Left ventricle myocardium (tissue), 1 donor: ENCODE data around the genes SPACA5, SSX5 and SSX4.

- PRO-cap: no peak
Observed at GRCh38 chrX:47200352-47201045, 6.9 kb downstream of the UBA1 start.

- PRO-cap: no peak
Observed at GRCh38 chrX:47210612-47211260, 7.7 kb upstream of the CDK16 start.

- PRO-cap: no peak
Observed at GRCh38 chrX:47212690-47213305, 5.7 kb upstream of the CDK16 start.

GRCh38 chrX:47224525-47225249, 6.2 kb downstream of the CDK16 start:
- PRO-cap: no peak

DNA sequence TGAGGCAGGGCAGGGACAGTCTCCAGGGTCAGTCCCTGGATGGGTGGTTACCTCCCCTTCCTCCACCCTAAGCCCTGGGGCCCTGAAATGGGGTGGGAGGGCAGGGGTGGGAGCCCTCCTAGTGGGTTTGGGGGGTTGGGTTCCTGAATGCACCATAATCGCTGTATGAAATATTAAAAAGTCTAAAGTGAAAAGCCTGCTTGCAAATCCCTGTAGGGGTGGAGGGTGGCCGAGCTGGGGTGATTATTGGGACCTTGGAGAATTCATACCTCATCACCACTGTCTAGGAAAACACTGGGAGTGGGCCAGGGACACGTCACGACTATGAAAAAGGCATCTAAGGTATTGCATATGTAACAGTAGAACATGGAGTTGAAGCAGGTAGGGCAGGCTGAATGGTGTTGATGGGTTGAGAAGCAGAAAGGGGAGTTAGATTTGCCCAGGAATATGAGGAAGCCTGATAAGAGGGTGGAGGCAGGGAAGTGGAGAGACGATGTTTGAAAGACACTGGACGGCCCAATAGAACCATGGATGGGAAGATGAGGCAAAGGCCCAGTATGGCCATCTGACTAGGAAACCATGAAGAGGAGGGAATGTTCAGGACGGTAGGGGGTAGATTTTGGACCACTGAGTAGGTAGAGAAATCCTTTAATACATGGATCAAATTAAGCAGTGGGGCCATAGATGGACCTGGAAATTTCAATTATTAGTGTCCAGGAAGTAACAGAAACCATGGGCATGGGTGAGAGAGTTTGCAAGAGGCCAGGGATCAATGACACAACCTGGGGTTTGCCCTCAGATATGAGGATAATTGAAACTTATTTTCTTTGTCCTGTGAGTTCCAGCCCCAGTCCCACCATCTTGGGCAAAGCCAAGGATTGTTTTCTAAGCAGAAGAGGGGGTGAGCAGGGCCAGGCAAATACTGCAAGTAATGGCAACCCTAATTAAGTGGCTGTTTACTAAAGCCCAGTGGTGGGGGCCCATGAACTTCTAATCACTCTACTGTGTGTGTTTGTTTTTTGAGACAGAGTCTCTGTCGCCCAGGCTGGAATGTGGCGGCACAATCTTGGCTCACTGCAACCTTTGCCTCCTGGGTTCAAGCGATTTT, 2.7 kb upstream of the USP11 start:
- PRO-cap: no peak

DNA sequence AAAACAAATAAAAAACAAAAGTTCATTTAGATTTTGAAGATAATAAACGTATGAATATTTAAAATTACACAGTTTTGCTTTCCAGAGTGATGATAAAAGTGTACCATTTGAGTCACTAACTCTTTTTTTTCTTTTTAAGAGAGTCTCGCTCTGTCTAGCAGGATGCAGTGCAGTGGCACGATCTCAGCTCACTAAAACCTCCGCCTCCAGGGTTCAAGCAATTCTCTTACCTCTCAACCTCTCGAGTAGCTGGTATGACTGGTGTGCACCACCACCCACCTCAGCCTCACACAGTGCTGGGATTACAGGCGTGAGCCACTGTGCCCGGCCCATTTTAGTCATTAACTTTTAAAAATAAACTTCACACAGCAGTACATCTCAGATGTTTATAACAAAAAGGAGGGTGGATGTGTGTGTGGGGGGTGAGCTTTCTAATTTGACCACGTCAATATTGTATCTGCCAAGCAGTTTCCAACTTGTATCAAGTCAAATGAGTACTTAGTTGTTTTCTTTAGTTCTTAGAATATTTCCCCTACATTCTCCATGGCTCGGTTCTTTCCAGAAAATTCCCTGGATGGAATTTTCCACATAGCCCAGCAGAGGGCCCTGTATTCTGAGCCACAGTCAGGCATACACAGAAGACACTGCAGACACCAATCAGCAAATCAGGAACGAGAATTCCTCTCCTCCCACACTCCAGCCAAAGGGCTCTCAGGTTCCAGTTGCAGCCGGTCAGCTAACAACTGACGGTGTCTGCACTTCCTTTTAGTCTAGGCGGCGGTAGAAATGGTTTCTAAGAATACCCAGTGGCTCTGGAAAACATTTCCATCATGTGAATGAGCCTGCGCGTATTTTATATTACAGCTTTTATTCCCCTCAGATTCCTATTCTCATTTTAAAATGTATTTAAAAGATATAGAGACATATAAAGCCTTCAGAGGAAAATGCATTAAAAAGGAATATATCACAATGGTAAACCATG, 20.1 kb upstream of the ARAF start:
- PRO-cap: unidirectional peak, plus-strand start at position 721 of the sequence; unidirectional peak, plus-strand start at position 768 of the sequence

- PRO-cap: bidirectional peak, plus-strand start at chrX:47556356, minus-strand start at chrX:47556170
Observed at GRCh38 chrX:47555783-47556934, 4.8 kb upstream of the ARAF start.

DNA sequence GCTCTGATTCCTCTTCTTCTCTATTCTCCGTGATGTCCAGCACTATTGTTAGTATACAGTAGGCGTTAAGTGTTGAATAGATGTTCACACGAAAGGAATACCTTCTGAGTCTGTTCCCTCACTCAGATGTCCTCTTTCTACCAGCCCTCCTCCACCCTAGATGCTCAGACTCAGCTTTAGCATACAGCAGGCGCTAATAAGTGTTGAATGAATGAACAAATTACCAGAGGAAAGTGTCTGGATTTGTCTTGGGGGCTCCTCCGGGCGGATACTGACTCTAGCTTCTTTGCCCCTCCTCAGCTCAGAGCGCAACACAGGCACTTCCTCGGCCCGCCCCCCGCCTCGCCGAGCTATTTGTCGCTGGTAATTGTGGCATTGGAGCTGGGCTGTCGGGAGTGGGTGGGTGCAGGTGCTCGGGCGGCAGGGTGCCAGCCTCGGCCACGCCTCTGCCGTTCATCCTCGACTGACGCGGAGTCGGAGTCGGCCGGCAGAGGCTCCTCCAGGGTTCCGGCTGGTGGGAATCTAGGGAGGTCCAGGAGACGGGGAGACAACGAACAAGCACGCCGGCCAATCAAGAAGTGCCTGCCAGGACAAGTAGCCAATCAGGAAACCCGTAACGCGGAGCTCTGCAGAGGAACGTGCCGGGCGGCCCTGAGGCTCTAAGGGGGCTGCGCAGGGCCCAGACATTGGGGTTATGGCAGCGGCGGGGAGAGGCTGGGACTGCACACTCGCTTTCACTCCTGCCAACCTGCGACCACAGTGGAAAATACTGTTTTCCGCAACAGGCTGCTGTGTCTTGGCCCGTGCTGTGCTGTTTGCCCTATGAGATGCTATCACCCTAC, 3.9 kb upstream of the SYN1 start:
- PRO-cap: no peak

DNA sequence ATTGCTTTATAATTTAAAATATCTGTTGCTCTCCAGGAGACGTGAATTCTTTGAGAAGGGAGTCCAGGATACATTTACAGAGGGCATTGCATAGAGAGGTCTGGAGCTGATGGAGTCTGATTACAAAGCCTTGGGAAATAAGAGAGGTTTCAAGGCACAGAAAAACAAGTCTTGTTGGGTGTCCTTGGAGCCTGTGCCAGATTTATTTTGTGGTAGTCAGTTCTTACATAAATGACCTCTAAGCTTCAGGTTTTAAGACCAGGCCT, 48.4 kb upstream of the UXT start:
- PRO-cap: no peak

- PRO-cap: no peak
Observed at GRCh38 chrX:47805881-47806337, 30.8 kb upstream of the ZNF81 start.

- PRO-cap: no peak
Observed at GRCh38 chrX:48006827-48007191, at the start of gene SPACA5. SPACA5 (plus strand) TSS chrX:48006988.

DNA sequence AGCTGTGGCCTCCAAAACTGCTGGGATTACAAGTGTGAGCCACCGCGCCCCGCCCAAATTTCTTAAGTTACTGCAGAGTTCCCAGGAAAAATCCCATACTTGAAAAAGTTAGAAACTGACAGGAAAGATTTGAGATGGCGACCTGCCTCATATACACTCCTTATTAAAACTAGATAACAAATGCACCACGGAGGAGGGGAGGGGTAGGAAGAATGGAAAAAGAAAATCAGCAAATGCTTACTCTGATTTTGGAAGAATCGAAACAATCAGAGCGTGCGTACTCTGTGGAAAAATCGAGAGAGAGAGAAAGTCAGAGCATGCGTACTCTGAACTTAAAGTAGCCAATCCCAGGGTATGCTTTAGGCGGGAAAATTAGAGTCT, at the start of gene SSX5:
SSX5 (minus strand) TSS at position 306 of the 381 bp plus-strand sequence.
- PRO-cap: no peak

- PRO-cap: no peak
Observed at GRCh38 chrX:48383269-48383684, at the start of gene SSX4. SSX4 (plus strand) TSS chrX:48383539.

- PRO-cap: no peak
Observed at GRCh38 chrX:48477078-48477497, 1.1 kb downstream of the FTSJ1 start.

GRCh38 chrX:48521263-48521762, 295 bp upstream of the EBP start:
- PRO-cap: bidirectional peak, plus-strand start at chrX:48521859, minus-strand start at chrX:48521686

GRCh38 chrX:48736297-48736879, 25.2 kb upstream of the GLOD5 start:
- PRO-cap: no peak

DNA sequence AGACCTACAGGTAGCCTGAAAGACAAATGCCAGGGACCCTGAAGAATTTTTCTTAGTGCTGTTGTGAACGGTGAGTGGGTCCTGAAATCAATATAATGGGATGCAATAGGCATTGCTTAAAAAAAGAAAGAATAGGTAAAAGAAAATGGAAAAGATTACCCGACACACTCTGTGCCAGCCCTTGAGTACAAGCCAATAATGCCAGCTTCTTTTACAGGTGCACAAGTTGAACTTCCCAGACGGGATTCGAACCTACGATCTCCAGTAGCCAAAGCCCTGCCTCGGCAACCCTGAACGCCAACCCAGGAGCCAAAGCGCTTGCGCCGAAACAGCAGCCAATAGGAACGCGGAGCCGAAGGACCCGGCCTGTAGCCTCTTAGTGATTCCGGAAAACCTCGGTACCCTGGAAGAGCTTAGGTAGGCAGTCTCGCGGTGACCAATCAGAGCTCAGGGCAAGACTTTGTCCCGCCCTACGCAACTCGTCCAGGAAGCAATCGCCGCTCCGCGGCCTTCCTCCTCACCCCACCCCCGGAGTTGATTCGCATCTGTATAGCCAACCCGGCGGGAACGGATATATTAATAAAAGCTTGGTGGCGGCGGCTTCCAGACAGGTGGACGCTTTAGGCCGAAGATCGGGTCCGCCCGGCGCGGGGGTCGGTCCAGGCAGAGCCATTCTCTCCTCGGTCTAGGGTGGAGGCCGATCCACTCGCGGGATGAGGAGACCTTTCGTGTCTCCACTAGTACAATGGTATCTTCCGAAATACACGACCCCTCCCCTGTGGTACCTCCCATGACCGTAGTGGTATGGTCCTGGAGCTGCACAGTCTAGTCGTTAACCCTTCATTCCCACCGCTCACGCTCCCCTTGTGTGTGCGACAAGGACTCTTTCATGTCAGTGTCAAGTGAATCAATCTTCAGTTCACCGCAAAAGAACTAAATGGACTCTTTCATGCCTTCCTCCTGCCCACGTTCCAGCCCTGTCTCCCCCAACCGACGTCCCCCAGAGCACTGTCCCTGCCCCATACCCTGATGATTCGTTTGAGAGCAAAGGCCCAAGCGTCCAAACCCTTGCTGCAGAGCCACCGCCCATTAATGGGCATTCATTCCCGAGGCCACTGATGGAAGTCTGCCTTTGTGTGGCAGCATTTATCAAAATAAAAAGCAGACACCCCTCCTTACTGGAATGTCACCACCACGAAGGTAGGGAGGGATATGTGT, 24.3 kb upstream of the GLOD5 start:
- PRO-cap: bidirectional peak, plus-strand start at position 520 of the sequence, minus-strand start at position 311 of the sequence; bidirectional peak, plus-strand start at position 799 of the sequence, minus-strand start at position 739 of the sequence

DNA sequence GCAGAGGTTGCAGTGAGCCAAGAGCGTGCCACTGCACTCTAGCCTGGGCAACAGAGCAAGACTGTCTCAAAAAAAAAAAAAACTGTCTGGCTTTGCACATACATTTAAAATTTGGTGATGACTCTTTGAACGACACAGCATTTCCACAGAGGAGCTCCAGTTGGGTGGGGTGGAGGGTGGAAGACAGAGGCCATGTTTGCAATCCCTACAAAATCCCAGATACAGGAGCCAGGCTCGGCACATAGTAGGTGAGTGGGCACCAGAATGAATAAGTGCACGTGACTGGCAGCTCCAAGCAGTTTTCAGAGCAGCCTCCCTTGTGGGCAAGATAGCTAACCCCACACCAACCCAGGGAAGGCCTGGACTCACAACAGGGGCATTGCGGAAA, 1.2 kb downstream of the TIMM17B start:
- PRO-cap: no peak

GRCh38 chrX:48896851-48897645, 520 bp downstream of the TIMM17B start:
- PRO-cap: unidirectional peak, plus-strand start at chrX:48897291; unidirectional peak, plus-strand start at chrX:48897317

DNA sequence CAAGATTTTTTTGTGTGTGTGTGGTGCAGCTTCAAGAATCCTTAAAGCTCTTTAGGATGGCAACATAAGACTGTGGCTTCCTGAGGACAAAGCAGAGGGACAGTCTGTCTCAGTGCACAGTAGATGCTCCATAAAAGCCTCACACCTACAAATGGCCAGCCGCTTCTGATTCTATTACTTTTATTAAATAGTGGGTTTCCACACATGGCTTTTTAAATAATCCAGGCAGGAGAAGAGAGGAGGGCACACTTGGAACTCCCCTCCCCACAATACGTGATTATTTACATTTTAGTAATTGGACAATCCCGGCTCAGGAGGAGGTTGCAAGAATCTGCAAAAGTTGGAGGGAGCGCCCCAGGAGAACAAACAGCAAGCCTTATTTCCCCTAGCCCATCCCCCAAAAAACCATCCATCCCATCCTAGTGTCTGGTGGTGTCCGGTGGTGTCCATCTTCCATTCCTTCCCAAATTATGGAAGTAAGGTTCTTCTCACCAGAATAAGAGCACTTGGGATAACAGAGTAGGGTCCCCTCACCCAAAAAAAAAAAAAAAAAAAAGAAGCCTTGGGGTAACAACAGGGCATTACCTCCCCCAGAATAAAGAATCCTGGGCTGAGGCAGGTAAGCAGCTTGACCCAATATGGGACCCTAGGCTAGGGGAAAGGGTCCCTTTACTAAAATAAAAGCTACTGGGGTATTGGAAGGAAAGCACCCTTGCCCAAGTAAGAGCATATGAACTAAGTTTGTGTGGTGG, 1.7 kb upstream of the SLC35A2 start:
- PRO-cap: no peak